ENCODE measurements around a stretch of chr11.

- PRO-cap, result no peak
- RAMPAGE, long total RNA, 4 experiments, result no peak in any of the 4 experiments
Measured at GRCh38 chr11:11171205-11171762, 181.8 kb downstream of the CSNK2A3 start.

GRCh38 chr11:11584131-11584756, 37.6 kb downstream of the GALNT18 start:
- PRO-cap, result no peak
- RAMPAGE, long total RNA, 4 experiments, result no peak in any of the 4 experiments

DNA sequence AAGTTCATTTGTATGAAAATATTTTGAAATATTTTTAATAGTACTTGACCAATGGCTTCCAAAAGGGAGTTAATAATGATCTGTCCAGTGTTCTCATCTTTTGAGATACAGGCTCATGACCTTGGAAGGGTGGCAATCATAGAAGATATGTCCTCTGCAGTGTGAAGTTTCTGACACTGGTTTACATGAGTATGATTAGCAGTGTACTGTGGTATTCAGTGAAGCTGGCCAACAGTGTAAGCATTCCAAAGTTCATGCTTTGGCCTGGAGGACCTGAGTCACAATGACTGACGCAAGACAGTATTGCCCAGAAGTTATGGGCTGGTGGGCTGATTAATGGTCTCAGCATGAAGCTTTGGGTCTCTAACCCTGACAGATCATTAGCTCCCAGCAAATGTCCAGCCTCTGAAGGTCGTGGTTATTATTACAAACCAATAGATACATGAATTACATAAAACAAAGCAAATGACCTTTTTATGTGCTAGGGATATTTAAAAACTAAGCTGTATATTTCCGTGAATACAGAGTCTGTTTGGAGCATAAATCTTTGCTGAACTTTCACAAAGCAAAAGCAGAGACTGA, 28.5 kb upstream of the USP47 start:
- PRO-cap, result no peak
- RAMPAGE, long total RNA, 4 experiments, result no peak in any of the 4 experiments

DNA sequence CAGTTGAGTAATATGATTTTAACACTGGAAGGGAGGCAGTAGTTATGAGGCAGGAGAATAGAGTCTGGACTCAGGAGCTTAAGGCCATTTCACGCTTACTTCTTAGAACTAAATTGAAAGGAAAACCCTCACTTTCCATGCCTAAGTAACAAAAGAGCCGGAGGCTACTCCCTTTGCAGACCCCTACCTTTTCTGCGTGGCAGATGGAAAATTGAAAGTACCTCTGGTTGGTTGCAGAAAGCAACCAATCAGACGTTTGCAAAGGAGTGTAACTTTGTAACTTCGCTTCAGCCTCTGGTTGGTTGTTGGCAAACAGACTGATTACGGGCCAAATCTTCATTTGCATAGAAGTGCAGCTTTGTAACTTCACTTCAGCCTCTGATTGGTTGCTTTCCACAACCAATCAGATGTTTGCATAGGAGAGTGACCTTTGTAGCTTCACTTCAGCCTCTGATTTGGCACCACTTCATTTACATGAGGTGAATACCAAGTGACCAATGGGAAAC, 15.8 kb downstream of the USP47 start:
- PRO-cap, result no peak
- RAMPAGE, long total RNA, 4 experiments, result no peak in any of the 4 experiments

- PRO-cap, result no peak
- RAMPAGE, long total RNA, 4 experiments, result no peak in any of the 4 experiments
Measured at GRCh38 chr11:11864910-11865585, 23.3 kb downstream of the USP47 start.

DNA sequence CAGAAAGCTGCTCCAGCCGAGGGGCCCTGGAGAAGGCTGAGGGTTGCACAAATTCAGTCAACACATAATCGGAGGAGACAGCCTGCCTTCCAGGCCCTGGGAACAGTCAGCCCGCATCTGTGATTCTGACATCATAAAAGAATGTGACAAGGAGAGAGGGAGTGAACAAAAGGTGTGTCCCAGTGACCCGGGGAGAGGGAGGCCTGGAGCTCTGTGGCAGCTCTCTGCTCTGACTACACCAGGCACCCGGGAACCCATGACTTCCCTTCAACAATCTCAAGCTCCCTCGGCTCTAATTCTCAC, 28.6 kb downstream of the DKK3 start:
- PRO-cap, result no peak
- RAMPAGE, long total RNA, 4 experiments, result no peak in any of the 4 experiments

GRCh38 chr11:11995625-11996139, 12.7 kb downstream of the DKK3 start:
- PRO-cap, result no peak
- RAMPAGE, long total RNA, 4 experiments, result no peak in any of the 4 experiments

- PRO-cap, result no peak
- RAMPAGE, long total RNA, 4 experiments, result no peak in any of the 4 experiments
Measured at GRCh38 chr11:12005343-12005876, 3.0 kb downstream of the DKK3 start.

GRCh38 chr11:12019161-12019746, 10.8 kb upstream of the DKK3 start:
- PRO-cap, result no peak
- RAMPAGE, long total RNA, 4 experiments, result no peak in any of the 4 experiments

GRCh38 chr11:12079956-12080773, 30.2 kb upstream of the MICAL2 start:
- PRO-cap, result no peak
- RAMPAGE, long total RNA, 4 experiments, result no peak in any of the 4 experiments

DNA sequence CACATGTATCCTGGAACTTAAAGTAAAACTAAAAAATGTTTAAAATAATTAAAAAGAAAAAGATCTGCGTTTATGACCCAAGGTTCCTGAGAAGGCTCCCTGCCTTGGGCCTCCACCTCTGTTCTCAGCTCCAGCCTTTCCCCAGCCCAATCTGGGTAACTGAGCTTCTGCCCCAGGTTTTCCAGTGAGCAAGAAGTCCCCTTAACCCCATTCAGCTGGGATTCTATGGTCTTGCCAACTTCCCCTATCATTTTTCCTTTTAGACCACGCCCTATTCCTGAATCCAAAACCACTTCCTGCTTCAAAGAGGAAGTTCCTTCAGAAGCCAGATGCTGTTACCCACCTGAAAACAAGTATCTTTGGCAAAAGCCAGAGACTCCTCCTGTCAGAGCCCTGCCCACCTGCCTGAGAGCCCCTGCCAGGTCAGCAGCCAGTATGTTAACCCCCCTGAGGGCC, 20.4 kb upstream of the MICAL2 start:
- PRO-cap, result no peak
- RAMPAGE, long total RNA, 4 experiments, result no peak in any of the 4 experiments

GRCh38 chr11:12091680-12092557, 18.5 kb upstream of the MICAL2 start:
- PRO-cap, result no peak
- RAMPAGE, long total RNA, 4 experiments, result no peak in any of the 4 experiments

DNA sequence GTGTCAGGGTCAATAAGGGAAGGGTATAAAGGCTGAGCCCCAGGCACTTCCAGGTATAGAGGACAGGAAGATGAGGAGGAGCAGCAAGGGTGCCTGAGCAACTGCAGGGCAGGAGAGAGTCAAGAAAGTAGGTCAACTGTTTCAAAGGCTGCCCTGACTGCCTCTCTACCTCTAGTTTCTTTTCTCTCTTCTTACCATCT, 86.0 kb downstream of the MICAL2 start:
- PRO-cap, result no peak
- RAMPAGE, long total RNA, 4 experiments, result no peak in any of the 4 experiments

GRCh38 chr11:12215917-12216615, 105.7 kb downstream of the MICAL2 start:
- PRO-cap, result no peak
- RAMPAGE, long total RNA, 4 experiments, result no peak in any of the 4 experiments

DNA sequence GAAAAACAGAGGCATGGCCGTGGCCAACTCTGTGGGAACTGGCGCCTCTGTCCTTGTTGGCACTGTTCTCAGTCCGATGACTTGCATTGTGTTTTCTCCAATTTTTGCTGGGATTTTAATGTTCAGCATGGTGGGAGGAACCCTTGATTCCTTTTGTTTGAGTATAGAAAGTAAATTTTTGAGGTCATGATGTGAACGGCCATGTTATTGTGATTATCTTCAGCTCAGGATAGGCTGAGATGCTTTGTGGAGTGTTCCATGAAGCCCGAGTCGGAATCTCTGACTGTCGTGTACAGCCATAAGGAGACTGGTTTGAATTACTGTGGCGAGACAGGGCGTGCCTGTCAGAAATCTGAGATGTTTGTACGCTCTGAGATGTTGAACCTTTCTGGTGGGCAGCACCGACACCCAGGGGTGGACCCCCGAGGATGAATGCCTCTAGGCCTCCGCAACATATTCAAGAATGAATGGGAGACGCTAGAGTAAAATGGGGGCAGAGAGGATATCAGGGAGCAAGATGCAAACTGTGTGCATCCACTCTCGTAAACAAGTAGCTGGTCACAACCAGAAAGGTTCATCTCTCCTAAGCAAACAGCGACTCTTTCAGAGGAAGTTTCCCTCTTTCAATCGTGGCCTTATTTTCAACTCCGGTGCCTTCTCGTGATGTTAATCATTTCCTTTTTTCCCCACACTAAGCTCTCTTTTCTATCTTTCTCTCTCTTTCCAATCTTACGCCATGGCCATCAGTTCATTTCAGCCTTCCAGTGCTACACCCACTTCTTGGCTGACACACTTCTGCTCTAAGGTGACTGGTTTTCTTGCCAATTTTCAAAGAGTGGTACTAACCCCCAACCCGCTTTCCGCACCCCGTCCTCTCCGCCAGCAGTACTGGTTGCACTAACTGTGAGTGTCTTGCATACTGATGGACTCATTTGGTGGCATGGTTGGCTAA, 115.4 kb upstream of the PARVA start:
- PRO-cap, result no peak
- RAMPAGE, long total RNA, 4 experiments, result no peak in any of the 4 experiments

GRCh38 chr11:12286980-12287371, 90.4 kb upstream of the PARVA start:
- PRO-cap, result no peak
- RAMPAGE, long total RNA, 4 experiments, result no peak in any of the 4 experiments

DNA sequence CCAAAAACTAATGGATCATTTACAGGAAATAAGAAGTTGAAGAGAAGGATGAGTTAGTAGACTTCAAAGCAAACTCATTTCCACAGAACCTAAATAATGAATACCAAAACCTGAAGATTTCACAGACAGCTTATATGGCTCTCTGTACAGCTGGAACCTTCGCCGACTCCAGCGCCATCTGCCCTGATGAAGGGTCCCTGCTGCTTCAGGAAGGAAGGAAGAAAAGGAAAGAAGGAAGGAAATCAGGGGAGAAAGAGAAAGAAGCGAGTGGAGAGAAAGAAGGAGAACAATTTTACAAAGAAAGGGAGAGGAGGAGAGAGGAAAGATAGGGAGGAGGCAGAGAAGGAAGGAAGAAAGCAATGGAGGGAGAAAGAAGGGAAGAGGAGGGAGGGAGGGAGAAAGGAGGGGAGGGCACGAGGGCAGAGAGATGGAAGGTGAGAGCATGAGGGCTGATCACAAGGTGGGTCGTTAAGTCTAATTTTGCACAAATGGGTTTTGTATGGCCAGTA, 39.1 kb downstream of the PARVA start:
- PRO-cap, result no peak
- RAMPAGE, long total RNA, 4 experiments, result no peak in any of the 4 experiments

DNA sequence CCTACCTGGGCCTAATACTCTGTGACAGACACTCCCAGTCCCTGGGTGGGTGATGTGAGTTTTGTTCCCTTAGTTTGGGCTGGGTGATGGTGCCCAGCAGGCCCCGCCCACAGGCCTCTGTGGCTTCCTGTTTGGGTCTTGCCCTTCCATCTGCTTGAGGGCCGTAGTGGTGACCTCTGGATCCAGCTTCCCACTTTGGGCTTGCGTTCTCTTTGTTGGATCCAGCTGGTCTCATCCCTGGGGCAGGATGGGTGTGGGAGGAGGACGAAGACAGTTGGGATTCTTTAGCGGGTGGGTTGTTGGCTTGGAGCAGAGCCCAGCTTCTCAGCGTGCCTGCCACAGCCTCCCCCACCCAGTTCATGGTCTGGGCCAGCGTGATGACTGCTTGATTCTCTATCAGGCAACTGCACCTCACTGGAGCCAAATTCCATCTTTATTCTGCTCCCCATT, 40.9 kb downstream of the PARVA start:
- PRO-cap, result no peak
- RAMPAGE, long total RNA, 4 experiments, result no peak in any of the 4 experiments

DNA sequence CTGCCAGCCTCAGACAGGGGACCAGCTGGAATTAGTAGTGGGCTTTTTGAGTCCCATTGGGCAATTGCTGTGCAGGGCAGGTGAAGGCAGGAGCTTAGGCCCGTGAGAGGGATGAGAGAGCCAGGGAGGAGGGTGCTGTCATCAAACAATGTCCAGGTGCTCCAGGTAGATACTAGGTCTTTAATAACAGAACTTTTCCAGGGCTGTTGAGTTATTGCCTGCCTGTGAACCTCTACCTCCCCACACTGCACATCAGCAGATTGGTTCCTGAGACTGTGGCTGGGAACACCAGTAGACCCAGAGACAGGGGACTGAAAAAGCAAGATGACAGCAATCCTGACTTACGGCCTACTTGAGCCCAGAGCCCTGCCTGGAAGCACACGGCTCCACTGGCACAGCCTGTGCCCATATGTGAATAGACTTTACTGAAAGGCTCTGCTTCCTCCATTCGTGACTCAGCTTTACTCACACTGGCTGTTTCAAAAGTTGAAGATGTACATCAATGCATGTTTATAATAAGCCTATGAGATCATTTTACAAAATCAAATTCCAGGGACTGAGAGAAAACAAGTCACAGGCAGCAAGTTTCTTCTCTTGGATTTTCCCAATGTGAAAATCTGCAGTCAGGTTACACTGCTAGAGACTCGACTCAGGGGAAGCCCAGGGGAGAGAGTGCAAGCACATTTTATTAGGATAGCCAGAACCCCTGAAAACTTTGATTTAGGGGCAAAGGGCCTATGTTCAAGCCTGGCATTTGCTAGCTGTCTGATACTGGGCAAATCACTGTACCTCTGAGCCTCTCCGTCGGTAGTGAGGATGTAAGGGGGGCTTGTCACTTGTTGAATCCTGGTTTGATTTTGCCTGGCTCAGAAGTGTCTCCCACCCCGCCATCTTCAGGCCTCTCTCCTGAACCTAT, 134.6 kb upstream of the TEAD1 start:
- PRO-cap, result no peak
- RAMPAGE, long total RNA, 4 experiments, result no peak in any of the 4 experiments

DNA sequence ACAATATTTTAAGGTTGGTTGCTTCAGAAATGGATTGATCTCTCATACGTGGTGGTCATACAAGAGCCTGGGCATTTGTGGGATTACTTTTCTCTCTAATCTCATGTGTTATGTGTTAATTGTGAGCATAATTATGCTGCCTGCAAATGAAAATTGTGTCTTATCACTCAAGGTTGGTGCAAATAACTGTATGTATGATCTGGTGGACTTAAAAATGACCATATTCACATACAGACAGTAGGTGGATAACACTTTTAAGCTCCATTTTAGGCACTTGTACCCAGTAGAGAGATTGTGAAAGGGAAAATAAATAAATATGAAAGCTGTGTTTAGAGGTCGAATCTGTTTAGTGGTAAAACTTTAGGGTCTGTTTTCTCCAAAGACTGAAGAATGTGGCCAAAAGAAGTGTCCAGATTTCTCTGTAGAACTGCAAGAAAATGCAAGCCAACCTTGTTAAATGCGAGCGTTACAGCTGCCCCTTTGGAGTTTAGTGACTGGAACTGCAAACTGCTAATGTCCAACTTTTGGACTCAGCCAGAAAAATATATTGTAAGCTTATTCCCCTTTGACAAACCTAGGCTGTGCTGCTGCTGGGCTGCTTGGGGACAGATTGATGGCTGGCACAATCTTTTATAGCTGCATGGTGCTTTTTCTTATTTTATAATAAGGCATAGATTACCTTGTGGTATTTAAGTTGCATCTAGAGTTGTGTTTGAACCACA, 3.7 kb downstream of the TEAD1 start:
- PRO-cap, result no peak
- RAMPAGE, long total RNA, 4 experiments, result no peak in any of the 4 experiments

Data from suprapubic skin (tissue), 4 donors.